Brain (tissue), 1 donor: ENCODE measurements around a stretch of chr6.

DNA sequence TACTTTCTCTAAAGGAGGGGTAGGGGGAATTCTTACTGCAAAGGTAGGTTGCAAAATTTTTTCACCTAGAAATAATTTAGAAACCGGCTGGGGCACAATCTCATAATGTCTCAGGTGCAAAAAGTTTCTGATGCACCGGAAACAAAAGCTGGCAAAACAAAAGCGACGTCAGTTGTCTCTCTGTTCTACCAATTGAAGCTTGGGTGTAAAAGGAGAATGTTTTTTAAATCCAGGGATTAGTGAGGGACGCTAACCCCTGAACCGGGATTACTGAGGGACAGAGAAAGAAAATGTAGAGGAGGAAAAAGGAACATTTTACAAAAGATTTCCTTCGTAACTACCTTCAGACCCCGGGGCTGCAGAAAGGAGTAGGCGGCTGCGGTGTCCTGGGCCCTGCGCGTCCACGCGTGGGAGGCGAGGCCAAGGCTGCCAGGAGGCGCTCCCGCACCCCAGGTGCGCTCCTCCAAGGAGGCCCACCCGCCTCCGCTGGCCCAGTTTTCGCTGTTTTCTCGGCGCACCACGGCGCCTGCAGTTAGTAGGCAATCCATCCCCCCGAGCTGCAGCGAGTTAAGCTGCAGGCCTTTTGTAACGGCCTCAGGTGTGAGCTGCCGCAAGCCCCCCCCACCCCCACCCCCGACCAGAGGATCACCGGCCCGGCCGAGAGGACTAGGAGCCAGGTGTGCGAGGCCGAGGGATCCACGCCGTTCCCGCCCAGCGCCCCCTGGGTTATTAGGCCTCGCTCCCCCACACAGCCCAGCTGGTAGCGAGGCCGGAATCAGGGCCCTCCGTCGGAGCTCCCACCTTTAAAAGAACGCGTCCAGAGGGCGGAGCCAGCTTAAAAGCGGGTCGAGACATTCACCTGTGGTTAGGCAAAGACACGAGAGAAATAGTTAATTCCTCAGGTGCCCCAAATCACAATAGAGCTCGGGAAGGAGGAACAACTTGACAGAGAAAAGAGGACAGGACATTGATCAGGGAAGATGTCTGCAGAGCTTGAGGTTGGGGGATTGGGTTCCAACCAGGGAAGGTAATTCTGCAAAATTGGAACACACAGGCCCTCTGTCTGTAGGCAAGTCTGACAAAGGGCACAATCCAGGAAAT is 380.3 kb upstream of the ARID1B start:
- RRBS: 63% methylated on average over 2 of the region's 51 CpGs

GRCh38 chr6:156422963-156423650 is 354.1 kb upstream of the ARID1B start:
- RRBS: no CpG with 5 or more reads among the region's 8 CpGs

- RRBS: 17% methylated on average over 13 of the region's 61 CpGs
These were observed 57.4 kb upstream of the ARID1B start for GRCh38 chr6:156719431-156720513.

GRCh38 chr6:156778519-156779097 is 1.4 kb downstream of the ARID1B start:
- RRBS: 2% methylated on average over 25 of the region's 76 CpGs

GRCh38 chr6:156810131-156810843 is 33.1 kb downstream of the ARID1B start:
- RRBS: no CpG with 5 or more reads among the region's 4 CpGs

DNA sequence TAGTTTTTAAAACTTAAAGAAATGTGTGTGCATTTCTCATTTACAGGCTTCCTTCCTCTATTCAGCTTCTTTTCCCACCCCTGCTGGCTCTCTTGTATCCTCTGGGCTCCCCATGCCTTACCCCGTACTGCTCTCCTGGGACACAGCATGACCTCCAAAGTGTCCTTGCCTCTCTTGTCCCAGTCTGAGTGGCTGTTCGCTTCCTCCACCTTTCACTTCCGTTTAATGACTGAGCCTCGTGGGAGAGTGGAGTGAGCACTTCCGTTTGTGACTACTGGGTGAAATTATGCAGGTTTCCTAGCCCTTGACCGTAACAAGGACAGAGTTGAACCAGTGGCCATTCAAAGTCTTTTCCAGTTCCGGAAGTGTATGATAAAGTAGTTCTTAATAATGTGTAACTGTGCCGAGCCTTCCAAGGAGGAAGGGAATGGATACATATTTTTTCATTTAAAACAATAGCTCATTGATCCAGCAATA is 109.2 kb downstream of the ARID1B start:
- RRBS: no CpG with 5 or more reads among the region's 8 CpGs

GRCh38 chr6:157020728-157021352 is 243.7 kb downstream of the ARID1B start:
- RRBS: under 1% methylated on average over 15 of the region's 43 CpGs

DNA sequence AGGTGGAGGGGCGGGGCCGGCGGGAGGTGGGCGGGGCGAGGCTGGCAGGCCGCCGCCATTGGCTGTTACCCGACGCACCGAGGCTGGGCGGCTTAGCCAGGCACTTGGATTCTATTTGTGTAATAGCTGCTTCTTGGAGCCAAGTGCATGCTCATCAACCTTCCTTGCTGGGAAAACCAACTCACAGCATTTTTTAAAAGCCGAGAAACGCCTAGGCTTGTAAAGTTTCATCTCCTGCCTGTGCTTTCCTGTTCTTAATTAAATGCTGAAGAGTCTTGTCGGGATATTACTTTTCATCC is 244.9 kb downstream of the ARID1B start:
- RRBS: no CpG with 5 or more reads among the region's 14 CpGs

DNA sequence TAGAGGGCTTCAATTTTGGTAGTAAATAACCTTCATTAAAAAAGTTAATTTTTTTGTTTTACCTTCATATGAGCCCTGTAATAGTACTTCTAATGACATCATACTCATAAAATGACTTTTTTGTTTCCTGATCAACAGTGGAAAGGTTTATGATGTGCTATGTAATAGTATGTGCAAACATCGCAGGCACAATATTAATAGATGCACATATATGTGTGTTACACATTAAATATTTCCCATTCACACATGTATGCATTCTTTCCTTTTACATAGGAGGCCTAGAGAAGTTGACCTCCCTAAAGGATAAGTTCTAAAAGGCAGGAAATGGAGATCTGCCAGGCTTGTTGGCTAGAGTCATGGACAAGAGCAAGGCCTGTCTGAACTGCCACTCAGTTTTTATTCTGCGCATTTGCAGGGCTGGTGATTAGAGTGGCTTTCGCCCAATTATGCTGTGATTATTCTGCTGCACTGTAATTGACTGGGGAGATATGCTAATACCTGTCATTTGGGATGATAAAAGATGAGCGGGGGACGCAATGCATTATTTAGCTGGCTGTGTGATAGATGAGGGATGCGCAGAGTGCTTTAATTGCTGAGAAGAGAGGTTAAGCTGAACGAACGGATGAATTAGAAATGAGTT is 272.6 kb downstream of the TMEM242 start:
- RRBS: no CpG with 5 or more reads among the region's 8 CpGs

DNA sequence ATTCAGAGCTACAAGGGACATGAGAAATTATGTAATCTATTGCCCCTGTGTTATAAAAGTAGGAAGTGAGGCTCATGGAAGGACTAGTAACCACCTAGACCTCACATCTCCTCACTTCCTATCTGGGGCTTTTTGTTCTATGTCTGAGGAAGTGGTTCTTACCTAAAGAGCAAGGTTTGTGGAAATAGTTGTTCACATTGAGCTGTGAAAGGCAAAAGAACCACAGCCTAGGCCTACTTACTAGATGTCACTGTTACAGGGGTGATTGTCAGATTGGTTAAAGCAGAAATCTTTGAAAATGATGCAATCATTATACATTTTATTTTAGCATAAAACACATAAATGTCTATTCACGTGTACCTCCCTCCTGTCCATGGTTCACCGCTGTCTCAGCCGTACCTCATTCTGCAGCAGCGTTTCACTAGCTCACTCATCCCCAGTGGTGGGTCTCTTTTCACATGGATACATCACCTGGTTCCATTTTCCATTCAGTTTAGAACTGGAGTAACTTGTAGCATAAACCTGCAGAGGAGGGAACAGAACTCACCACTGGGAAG is 268.8 kb downstream of the TMEM242 start:
- RRBS: no CpG with 5 or more reads among the region's 4 CpGs

- RRBS: no CpG with 5 or more reads among the region's 3 CpGs
These were observed 234.1 kb downstream of the TMEM242 start for GRCh38 chr6:157089191-157089665.

DNA sequence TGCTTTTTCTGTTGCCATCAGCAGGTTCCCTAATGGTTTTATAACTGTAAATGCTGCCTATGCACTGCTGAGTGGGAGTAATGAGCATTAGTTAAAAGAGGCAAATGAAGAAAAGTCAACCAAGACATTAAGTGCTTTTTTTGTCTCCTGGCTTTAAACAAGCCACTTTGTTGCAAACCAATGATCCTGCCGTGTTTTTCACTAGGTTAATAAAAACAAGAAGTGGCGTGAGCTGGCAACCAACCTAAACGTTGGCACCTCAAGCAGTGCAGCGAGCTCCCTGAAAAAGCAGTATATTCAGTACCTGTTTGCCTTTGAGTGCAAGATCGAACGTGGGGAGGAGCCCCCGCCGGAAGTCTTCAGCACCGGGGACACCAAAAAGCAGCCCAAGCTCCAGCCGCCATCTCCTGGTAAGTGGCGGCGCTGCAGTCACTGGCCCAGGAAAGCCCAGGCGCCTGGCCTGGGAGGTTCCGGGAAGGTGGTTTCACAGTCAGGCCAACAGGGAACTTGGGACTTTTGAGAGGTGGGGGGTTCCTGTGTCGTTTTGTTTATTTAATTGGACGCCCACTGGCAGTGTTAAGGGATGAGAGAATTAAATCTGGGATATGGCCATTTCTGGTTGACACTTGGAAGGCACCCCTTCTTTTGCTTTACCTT is 139.2 kb downstream of the TMEM242 start:
- RRBS: 16% methylated on average over 4 of the region's 16 CpGs

- RRBS: no CpG with 5 or more reads among the region's 9 CpGs
These were observed 110.1 kb downstream of the TMEM242 start for GRCh38 chr6:157213165-157213681.

- RRBS: no CpG with 5 or more reads among the region's 15 CpGs
These were observed 49.7 kb downstream of the TMEM242 start for GRCh38 chr6:157273653-157274046.

- RRBS: no CpG with 5 or more reads among the region's 2 CpGs
These were observed 15.3 kb downstream of the TMEM242 start for GRCh38 chr6:157307996-157308361.

GRCh38 chr6:157312011-157312751 is 11.1 kb downstream of the TMEM242 start:
- RRBS: no CpG with 5 or more reads among the region's 18 CpGs

DNA sequence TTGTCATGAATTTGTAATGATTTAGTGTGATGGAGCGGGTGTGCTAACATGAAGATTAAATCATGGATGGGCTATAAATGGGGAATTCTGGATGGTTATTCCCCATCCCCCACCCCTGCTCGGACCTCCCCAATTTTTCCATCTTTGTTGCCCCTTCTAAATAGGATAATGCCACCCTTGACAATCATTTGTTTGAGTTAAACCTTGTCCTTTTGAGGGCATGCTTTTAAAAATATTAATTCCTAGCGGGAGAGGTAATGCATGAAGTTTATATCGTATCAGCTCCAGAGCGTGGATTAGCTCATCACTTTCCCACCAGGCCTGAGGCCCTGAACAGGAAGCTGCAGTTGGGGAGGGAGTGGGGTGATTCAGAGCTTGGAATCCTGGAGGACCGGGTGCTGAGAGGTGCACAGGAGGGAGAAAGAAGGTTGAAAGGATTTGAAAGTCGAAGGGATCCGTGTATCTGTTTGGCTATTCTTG is 24.9 kb downstream of the ZDHHC14 start:
- RRBS: no CpG with 5 or more reads among the region's 8 CpGs

- RRBS: no CpG with 5 or more reads among the region's 4 CpGs
These were observed 146.5 kb downstream of the ZDHHC14 start for GRCh38 chr6:157527372-157528050.

DNA sequence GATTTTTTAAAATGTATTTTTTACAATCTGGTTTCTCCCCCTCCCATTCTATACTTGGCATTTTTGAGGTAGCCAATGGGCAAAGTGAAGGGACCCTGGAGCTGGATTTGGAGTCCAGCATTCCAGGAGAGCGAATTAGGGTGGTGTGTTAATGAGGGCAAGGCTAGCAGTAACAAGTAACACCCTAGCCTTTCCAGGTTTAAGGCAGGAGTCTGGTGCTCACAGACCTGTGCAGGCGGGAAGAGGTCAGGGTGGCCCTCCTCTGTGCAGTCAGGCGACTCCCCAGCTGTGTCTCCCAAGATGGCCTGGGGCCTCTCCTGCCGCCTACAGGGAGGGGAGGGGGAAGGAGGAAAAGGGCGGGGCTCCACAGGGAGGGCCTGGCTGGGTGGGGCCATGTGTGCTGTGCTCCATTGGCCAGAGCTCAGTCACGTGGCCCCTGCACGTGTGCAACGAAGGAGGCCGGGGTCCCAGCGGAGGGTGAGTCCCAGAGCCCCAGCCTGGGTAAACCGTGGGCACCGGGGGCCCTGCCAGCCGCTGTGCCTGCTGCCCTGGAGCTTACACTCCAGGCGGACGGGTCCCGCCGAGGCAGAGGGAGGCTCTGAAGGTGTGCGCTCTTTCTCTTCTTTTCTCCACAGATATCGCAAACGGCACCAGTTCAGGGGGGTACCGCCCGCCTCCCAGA is 211.5 kb downstream of the ZDHHC14 start:
- RRBS: 88% methylated on average over 4 of the region's 22 CpGs

DNA sequence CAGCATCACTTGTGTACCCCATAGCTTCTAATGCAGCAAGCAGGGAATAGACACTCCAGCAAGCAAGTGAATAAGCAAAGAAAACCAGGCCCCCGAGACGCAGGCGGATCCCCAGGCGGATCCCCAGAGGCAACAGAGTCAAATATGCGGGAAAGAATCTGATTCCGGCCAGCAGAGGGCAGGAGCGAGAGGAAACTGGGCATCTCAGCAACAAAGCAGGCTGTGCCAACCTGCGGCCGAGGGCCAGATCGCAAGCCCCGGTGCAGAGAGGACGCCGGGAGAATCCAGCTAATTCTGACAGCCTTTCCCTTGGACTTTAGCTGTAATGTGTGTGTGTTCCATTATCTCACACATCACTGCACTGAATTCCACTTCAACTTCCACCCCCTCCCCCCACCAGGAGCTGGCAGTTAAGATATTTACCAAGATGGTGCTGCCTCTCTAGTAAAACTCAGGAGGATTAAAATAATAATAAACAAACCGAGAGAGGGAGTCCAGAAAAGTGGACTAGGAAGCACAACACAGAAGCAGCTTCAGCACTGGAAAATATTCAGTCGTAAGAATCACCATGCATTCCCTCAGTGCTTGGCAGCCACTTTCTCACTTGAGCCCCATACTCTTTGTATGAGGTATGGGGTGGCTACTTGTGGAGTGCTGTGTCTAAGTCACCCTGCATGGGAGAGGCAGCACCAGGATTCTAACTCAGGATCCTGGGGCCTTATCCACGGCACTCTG is 66.2 kb upstream of the SNX9 start:
- RRBS: 2% methylated on average over 6 of the region's 16 CpGs